RPMI7951 (cell line): ENCODE measurements around a stretch of chr14.

DNA sequence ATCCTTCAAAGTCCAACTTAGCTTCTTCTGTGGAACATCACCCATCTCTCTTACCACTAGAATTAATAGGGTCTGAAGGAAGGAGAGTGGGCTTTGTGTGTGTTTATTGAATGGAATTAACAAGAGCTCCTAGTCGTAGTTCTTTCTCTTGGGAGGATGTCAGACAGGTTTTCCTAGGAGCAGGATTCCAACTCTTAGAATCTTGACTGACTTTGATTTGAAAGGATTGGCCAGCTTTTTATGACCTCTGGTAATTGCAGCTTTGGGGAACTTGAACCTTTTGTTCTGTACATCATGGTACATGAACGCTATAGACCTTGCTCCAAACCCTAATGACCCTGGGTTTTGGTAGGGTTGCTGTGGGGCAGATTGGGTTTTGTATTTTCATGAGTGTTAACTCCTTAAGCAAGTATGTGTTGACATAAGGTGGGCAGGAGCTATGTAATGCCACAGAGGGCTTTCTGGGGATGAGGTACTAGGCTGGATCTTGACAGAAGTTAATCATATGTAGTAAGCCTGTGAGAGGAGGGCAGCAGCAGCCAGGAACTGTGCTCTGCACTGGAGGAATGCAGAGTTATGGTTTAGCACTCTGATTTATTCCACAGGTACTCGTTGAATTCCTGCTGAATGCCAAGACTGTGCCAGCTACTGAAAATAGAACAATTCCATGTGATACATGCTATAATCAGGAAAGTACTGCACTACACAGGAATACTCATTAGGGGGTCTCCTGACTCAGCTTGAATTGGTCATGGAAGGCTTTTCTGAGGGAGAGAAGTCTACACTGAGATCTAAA lies 58.5 kb downstream of the SUSD6 start:
- RAMPAGE, long total RNA, result no peak

DNA sequence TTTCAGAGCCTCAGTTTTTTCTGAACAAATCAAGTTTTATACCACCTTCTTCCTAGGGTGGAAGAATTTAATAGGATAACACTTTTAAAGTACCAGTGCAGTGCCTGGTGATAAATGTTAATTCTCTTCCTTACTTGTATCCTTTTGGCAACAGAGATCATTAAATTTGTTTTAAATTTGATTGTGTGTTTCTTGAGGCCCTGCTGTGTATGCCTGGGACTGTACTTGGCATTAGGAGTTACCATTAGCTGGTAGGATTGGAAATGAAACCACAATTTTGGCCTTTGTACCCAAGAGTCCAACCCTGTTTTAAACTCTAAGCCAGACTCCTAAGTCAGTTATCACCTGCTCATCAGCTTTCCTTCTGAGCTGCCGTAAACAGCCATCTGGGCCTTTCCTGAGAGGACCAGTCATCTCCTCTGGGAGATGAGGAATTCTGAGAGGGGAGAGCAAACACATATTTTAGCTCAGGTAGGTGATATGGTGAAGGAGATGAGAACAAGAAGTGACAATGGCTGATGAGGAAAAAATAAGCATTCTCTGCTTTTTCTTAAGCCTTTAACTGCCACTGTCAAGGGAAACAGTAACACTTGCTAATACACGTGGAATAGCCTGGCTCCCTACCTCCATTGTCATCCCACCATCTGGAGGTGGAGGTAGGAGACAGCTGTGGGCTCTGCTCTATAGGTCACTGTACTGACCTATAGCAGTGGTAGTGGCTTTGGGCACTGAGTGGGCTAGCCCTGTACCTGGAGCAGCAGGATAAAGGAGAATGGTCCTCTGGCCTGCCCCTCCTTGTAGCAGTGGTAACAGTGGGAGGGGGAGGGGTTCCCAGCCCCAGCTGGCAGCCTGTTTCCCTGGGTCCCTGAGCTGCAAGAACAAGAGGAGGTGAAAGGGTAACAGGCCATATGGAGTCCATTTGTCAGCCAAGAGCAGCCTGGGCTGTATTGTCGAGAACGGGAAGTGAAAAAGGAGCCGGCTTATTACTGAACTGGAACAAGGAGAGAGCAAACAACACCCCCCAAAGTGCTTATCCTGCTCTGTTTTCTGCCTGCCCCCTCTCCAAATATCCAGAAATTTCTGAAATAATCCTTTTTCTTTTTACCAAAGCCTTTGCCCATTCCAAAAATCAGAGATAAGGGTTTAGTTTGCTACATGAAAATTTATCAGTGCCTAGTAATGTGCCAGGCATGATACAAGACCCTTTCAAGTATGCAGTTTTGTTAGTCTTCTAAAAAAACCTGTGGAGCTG lies 74.0 kb upstream of the SRSF5 start:
- RAMPAGE, long total RNA, result no peak

DNA sequence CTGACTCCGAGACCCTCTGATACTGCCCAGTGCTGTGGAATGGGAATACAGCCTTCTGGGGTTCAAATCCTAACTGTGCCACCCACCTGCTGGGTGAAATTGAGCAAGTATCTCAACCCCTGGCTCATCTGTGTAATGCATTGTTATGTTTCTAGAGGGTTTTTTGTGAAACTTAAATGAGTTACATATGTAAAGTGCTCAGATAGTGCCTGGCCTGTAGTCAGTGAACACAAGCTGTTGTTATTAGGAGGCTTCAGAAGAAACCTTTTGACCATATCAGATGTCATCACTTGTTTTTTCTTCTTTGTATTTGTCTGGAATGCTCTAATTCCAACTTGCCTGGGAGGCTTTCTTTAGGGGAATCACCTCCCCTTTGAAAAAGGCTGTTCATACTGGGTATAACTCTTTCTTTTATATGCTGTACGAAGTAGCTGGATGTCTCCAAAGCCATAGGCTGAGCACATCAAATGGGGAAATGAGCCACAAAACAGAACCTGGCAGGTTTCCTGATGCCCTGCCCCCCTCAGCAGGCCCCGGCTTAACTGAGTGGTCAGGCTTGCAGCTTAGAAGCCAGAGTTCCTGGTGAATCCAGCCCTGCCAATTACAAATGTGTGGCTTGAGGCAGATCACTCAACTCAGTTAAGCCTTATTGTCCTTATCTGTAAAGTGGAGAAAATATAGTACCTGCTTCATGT lies 71.2 kb upstream of the SRSF5 start:
- RAMPAGE, long total RNA, result no peak

DNA sequence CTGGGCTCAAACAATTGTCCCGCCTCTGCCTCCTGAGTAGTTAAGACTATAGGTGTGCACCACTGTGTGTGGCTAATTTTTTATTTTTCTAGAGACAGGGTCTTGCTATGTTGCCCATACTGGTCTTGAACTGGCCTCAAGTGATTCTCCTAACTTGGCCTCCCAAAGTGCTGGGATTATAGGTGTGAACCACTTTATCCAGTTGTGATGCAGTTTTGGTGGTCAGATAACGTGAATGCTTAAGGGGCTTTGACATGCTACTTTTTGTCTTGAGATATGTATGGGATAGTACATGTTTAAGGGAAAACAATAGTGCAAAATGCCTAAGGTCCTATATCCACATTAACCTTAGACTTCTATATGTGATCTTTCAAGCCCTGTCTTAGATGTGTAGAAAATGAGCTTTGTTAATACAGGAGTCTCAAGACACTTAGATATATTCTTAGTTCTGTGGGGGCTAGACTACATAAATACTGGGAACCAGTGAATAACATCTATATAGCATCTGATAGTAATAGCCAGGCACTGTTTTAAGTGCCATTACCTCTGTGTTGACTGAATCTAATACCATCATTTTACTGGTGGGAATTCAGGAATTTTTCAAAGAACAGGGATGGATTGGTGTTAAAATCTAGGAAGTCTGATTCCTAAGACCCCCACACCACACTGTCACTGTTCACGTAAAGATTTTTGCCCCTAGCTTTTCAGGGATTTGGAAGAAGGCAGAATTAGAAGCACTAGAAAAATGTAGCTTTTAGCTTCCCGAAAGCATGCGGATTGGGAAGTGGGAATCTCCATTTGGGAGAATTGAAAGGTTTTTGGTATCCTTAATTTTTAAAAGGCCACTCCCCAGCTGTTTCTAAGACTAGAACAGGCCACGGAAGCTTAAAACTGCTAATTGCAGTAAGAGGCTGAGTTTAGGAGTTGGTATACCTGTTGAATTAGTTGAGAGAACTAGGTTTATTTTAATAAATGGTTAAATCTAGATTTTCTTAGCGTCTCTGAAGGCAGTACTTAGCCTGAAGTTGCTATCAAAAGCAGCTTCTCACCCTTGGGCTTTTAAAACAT lies 6.1 kb downstream of the SRSF5 start:
- RAMPAGE, long total RNA, result no peak

DNA sequence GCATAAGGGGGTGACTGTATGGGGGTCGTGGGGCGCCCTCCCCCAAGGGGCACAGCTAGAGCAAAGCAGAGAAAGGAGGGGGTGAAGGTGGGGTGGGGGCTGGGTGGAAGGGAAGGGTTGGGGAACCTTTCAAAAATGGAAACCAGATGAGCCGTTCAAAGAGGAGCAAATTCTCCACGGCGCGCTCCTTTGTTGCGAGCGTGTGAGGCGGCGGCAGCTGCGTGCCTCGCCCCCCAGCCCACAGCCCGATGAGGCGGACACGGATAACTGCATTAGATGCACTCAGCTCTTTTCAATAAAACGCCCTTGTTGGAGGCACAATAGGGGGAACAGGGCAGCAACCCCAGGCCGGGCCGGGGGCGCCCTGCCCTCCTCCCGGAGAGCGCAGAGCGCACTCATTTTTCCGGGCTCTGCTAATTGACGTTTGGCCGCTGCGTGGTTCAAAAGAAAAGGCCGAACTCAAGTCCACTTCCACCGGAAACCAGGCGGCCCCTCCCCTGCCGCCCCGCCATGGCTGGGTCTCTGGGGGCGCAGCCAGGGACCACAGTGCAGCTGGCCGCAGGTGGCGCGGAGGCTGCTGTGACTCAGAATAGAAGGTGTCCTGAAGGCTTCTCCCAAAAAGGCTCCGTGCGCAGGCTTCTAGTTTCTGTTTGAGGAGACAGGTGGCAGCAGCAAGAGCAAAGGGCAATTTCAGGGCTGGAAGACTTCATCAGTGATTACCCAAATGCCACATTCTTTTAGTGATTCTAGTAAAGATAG lies 29.1 kb upstream of the SMOC1 start:
- RAMPAGE, long total RNA, result no peak

GRCh38 chr14:69942341-69943114 lies 63.3 kb downstream of the SMOC1 start:
- RAMPAGE, long total RNA, result no peak

DNA sequence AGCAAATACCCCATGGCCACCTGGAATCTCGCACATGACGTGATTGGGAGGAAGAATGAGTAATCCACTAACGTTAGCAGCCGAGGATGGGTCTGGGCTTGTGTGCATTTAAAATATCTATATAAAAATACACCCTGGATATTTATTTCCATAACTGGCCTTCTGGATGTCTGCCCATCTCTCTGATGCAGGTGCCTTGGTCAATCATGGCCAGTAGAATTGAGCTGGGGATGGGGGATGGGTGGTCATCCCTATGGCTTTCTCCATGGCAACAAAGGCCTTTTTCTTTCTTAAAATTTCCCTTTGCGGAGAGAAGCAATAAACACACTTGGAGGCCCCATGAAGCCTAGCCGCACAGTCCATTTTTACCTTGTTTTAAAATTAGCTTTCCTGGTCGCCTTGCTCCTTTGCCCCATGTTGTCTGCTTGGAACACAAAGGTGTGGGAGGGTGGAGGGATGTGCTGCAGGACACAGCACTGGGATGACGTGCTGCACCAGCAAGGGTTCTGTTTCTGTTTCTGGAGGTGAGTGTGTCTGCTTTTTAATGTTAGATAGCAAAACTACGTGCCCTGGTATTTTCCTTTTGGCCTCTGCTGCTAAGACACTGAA lies 120.3 kb downstream of the SMOC1 start:
- RAMPAGE, long total RNA, result no peak

- RAMPAGE, long total RNA, result no peak
These were observed 41.1 kb upstream of the SLC8A3 start for GRCh38 chr14:70229862-70230259.

GRCh38 chr14:70665520-70665993 lies 23.8 kb downstream of the TTC9 start:
- RAMPAGE, long total RNA, result no peak

DNA sequence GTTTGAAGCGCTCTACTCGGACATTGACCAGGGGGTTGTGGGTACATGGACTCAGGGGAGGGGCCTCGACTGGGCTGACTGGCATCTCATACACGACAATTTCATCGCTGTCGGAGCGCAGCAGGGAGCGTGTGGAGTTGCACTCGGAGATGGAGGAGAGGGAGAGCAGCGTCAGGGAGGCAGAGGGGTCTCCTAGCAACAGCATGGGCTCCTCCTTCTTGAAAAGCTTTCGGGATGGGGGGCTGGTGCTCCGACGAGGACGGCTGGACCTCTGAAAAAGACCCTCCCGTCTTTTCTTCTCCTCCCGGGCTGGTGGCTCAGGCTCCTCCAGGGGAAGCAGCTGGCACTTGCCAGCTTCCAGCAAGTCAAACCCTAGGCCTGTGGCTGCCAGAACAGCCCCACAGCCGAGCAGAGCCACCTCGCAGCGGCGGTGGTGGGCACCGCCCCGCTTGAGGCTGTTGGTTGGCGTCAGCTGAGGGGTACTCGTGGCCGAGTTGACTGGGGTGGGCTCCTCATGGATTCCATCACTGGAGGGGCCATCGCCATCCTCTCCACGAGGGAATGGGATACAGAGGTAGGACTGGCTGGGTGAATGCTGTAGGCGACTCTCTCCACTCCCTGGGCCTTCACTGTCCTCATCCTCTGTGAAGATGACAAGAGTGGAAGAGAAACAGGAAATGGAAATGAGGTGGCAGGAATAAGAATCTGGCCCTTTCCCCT lies 76.5 kb downstream of the MAP3K9 start:
- RAMPAGE, long total RNA, result no peak

DNA sequence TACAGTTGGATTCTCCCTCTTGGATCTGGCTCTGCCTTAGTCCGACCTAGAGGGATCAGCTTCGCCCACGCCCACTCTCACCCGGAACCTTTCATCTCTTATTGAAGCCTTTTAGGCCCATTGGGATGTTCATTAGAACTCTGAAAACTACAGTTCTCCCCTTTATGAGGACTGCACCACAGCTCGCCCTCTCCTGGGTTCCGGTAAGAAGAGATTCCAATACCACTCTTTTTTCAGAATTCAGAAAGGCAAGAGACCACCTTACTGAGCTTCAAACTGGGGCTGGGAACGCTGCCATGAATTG lies 728 bp upstream of the MAP3K9 start:
- RAMPAGE, long total RNA, result no peak

GRCh38 chr14:70971680-70972124 lies 64.4 kb downstream of the PCNX1 start:
- RAMPAGE, long total RNA, result no peak

- RAMPAGE, long total RNA, result no peak
These were observed 177.9 kb upstream of the SIPA1L1 start for GRCh38 chr14:71142262-71142795.

GRCh38 chr14:71320831-71321216 lies 548 bp downstream of the SIPA1L1 start:
- RAMPAGE, long total RNA, result no peak

DNA sequence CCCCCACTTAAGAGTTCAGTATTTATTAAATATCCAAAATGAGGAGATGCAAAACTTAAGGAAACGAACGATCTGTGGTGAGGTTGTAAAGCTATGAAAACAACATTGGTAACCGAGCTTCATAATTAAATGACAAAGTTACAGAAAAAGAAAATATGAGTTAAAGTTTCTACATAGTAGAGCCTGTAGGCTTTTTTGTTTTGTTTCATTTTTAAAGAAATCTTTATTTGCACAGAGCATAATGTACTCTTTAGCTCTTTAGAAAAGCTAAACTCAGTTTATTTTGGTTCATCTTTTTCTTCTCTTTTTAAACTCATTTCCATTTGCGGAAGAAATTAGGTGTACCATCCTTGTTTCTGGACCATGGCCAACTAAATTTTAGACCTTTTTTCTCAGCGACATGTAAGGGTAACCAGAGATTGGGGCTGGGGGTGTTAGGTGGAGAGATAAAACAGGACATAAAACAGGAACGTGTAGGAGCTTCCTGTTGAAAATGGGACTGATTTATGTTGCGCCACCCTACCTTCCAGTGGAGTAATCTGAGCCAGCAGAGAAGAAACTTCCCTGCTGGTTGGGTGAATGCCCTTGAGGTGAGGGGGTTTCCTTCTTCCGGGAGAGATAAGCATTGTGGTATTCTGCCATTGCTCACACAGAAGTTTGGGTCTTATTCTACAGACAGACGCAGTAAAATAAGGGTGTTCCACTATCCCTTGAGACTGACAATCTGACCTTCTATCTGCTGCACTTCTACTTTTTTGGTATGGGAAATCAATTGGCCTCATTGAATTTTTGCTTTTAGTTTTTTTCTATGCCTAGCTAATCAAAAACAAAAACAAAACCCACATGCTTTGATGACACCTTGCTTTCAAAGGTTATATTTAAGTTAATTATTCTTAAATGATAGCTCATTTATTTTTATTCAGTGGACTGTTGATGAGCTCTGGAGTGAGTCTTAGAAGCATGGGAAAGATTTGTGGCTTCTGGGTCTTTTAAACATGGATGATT lies 4.5 kb downstream of the SIPA1L1 start:
- RAMPAGE, long total RNA, result no peak

- RAMPAGE, long total RNA, result no peak
These were observed 235.3 kb downstream of the SIPA1L1 start for GRCh38 chr14:71555530-71556093.

DNA sequence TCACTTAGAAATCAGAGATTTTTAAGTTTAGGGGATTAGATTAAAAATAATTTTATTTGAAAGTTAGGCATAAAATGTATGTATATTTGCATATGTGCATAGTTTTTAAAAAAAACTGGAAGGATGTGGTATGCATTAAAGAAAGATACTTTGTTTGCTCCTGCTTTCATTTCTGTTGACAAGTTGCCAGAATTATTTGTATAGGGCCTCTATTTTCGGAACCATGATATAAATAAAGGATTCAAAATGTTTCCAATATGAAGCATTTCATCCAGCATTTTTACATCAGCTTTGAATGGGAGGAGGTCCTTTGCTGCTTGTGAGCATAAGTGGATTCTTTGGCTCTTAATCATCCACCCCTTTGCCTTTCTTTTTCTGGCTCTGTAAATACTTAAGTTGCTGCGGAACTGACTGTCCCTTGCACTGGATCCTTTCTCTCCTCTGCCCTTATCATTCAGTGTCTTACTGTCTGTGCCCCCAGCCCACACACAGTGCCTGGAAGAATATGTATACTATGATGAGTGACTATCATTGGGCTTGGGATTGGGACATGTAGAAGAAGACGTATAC lies 254.6 kb downstream of the SIPA1L1 start:
- RAMPAGE, long total RNA, result no peak

- RAMPAGE, long total RNA, result no peak
These were observed 264.1 kb downstream of the SIPA1L1 start for GRCh38 chr14:71584165-71584918.

DNA sequence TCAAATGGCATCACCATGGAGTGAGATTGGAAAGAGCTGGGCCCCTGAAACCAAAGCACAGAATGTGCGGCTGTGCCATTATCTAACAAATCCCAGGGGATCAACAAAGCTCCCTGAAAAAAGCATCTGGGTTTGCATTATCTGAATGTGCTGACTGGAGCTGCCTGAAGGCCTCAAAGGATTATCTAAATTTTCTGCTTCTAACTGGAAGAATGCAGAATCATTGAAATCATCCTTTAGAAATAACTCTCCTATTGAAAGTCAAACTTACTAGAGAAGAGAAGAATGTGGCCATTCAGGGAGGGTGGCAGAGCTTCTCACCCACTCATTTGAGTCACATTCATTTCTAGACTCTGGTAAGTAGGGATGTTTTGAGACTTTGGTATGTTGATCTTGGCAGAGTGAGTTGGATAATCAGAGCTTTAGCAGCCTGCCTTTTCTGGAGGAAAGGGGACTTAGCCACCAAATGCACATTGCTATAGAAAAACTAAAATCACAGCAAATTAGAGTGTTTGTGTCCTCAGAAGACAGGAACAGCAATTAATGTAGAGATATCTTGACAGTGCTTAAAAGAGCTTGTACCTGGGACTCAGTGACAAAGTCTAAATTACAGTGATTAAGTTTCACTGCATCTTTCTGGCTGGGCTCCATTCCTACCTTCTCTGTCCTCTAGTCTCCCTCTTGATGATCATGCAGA lies 220.5 kb upstream of the RGS6 start:
- RAMPAGE, long total RNA, result no peak

- RAMPAGE, long total RNA, result no peak
These were observed 13.4 kb upstream of the RGS6 start for GRCh38 chr14:71918786-71919314.